Measurements from ENCODE around the gene GAL3ST2.

DNA sequence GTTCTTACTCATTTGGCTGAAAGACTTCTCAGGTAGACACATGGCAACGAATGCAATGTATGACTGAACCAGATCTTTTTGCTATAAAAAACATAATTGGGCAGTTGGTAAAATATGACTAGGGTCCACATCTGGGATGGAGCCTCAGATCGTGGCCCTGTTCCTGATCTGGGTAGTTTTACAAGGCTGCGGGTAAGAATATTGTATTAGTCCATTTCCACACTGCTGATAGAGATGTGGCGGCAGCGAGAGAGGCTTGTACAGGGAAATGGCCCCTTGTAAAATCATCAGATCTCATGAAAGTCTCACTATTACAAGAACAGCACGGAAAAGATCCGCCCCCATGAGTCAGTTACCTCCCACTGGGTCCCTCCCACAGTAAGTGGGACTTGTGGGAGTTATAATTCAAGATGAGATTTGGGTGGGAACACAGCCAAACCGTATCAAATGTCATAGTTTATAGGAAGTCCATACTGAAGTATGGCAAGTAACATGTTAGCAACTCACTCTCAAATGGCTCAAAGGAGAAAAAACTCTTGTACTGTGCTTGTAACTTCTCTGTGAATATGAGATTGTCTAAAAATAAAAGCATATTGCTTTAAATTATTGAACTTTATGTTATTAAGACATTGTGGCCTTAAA lies 56.0 kb downstream of the FARP2 start:
- RRBS = no CpG with 5 or more reads among the region's 8 CpGs

- RRBS = 8% methylated on average over 18 of the region's 65 CpGs
These were observed 377 bp upstream of the STK25 start for GRCh38 chr2:241508681-241509241.

GRCh38 chr2:241685998-241686630 lies 501 bp downstream of the DTYMK start:
- RRBS = no CpG with 5 or more reads among the region's 38 CpGs

- RRBS = no CpG with 5 or more reads among the region's 5 CpGs
These were observed 6.8 kb upstream of the ING5 start for GRCh38 chr2:241695016-241695384.

DNA sequence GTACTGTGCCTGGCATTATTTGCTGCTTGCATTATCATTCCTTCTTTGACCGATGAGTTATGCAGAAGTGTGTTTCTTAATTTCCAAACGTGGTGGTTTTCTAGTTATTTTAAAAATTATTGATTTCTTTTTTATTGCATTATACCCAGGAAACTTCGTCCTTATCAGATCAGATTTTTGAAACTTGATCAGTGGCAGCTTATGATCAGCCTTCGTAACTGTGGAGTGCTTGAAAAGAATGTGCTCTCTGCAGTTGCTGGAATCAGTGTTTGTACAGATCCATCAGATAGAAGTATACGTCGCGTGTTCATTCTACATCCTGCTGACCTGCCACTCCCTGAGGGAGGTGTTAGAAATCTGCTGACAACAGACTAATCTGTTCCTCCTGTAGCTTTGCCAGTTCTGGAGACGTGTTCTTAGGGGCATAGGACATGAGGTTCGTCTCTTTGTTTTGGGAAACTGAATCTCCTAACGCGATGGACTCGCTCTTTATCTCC lies 17.6 kb upstream of the GAL3ST2 start:
- RRBS = no CpG with 5 or more reads among the region's 12 CpGs

DNA sequence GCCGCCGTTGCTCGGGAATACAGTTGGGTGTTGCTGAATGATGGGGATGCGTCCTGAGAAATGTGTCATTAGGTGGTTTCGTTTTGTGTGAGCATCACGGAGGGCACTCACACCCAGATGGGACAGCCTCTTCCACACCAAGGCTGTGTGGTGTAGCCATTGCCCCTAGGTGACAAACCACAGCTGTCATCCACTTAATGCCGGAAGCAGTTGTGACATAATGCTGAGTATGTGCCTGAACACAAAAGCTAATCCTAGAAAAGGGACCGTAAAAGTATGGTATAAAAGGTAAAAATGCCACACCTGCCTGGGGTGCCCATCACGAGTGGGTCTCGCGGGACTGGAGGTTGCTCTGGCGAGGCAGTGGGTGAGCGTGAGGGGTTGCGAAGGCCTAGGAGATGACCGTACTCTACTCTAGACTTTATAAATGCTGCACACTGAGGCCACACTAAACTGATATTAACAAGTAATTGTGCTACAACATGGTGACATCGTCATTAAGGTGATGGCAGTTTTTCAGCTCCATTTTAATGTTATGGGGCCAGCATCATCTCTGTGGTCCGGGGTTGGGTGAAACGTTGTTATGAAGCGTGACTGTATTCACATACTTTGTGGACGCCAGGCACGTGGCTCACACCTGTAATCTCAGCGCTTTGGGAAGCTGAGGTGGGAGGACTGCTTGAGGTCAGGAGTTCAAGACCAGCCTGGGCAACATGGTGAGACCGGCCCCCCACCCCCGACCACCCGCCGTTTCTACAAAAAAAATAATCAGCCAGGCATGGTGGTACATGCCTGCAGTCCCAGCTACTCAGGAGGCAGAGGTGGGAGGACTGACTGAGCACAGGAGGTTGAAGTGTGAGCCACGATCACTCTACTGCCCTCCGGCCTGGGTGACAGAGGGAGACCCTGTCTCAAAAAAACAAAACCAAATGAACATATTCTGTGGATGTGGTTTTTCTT lies 13.2 kb upstream of the GAL3ST2 start:
- RRBS = no CpG with 5 or more reads among the region's 28 CpGs

- RRBS = no CpG with 5 or more reads among the region's 23 CpGs
These were observed 6.2 kb upstream of the GAL3ST2 start for GRCh38 chr2:241770282-241770918.

GRCh38 chr2:241776620-241776927 lies at the start of gene GAL3ST2:
TSS of gene GAL3ST2 (plus strand) at chr2:241776822.
- RRBS = no CpG with 5 or more reads among the region's 12 CpGs

DNA sequence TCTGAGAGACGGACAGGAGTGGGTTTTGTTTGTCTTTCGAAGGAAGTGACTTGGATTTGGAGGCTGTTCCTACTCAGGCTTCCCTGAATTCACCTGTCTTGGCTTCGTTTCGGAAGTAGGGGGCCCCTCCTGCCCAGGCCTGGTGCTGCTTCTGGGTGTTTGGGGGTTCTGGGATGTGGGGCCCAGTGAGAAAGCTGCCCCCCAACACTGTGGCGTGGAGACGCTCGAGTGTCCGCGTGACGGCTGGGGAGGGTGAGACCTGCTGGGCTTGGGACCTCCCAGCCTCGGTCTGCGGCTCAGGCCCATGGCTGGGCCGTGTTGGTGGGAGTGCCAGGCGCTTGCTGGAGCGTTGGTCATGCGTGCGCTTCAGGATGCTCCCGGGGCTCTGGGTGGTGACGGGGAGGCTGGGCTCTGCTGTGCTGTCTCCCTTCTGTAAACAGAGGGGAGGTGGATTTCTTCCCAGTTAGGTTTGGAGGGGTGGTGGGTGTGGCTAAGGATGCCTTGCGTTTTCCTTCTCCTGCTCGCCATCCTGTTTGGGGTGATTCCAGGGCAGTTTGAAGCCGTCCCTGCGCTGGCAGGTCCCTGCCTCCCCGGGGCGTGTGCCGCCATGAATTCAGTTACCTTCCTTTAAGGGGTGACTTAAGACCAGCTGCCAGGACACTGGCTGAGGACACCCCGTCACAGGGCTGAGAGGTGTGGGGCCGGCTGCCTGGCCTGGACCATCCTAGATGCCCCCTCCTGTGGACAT lies 591 bp downstream of the GAL3ST2 start:
- RRBS = no CpG with 5 or more reads among the region's 28 CpGs

DNA sequence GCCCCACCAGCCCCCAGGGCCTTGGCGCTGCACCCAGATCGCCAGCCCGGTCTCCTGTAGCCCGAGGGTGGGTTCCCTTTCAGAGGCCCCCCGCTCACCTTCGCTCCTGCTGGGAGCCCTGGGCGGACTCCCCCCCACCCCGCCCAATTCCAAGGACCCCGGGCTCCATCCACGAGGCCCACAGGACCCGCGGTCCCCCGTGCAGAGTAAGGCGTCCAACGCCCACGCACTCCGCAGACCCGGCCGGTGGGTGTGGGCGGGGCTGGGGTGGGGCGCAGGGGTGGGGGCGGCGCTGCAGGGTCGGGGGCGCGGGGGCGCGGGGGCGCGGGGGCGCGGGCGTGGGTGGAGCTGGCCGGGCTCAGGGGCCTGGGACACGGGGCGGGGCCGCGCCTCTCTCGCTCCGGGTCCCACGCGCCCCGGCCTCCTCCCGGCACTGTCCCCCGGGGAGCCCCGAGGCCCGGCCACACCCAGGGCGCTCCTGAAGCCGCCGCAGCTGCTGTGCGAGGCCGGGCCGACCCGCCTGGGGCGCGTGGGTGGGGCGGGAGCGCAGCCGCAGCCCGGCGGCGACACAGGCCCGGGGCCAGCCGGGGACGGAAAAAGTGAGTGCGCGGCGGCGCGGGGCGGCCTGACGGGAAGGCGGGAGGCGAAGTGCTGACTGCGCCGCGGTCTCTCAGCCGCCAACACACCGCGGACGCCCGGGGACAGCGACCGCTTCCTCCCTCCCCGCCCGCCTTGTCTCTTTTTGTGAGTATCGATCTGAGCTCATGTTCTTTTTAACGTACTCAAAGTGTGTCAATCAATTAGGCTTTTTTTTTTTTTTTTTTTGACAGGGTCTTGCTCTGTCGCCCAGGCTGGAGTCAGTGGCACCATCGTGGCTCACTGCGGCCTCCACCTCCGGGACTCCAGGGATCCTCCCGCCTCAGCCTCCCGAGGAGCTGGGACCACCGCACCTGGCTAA lies 14.7 kb downstream of the PDCD1 start:
- RRBS = 18% methylated on average over 46 of the region's 95 CpGs

DNA sequence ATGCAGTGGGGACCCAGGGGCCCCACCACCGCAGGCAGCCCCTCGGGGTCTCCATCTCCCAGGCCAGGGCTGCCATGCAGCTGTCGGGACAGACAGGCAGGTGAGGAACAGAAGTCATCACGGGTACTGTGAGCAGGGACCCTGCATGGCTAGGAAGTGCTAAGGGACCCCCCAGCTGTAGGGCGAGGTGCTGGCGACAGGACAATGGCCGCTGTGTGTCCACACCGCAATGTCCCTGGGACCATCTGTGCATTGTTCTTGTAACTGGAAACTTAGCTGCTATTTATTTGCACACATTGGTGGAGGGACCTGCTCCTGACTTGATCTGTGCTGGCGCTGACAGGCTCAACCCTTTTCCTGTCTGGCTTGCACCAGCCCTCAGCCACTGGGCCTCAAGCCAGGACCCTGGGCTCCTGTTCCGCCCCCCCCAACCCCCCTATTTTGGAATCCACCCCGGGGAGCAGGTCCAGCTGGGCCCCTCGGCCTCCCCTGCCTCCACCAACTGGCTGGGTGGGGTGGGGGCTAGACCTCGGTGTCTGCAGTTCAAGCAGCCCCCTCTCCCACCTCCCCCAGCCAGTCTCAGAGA lies 3.9 kb downstream of the PDCD1 start:
- RRBS = no CpG with 5 or more reads among the region's 13 CpGs

DNA sequence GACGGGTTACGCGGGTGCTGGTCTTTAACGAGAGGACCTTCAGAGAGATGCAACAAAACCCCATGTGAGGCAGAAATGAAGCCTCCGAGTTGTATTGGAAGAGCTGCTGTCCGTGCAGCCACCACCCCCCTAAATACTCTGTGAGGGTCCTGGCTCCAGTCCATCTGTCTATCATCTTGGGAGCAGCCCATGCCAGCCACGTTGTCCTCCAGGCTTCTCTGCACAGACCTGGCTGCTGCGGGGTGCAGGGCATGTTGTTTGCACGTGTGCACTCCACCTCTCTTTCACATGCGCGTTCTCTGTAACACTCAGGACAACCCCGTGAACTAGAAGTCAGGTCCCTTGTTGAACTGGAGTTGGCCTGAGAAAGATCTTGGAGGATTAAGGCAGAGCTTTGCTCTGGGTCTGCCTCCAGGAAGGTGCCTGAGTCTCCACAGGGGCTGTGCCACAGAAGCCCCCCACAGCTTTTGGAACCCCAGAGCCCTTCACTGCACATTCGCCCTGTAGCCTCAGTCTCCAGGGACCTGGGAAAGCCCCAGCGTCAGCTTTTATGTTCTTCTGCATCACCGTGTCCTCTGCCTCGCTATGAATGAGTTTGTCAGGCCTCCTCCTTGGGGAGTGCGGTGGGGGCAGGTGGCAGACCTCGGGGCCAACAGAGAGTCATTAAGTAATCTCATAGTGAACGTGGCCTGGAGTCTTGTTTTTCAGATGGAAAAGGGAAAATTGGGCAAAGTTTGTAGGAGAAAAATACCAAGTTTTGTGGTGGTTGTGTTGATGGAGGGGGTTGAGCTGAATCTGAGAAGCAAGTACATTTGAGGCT lies 14.2 kb downstream of the FAM240C start:
- RRBS = no CpG with 5 or more reads among the region's 19 CpGs

GRCh38 chr2:241900866-241901324 lies 631 bp upstream of the FAM240C start:
- RRBS = no CpG with 5 or more reads among the region's 25 CpGs

GRCh38 chr2:242118595-242119250 lies 218.5 kb upstream of the FAM240C start:
- RRBS = no CpG with 5 or more reads among the region's 9 CpGs